H7 (cell line): ENCODE measurements around a stretch of chr18.

- RAMPAGE, long total RNA, result no peak
These were observed 4.5 kb upstream of the APCDD1 start for GRCh38 chr18:10449935-10450423.

GRCh38 chr18:11431928-11432159 lies 177.6 kb upstream of the SLC35G4 start:
- RAMPAGE, long total RNA, result no peak

DNA sequence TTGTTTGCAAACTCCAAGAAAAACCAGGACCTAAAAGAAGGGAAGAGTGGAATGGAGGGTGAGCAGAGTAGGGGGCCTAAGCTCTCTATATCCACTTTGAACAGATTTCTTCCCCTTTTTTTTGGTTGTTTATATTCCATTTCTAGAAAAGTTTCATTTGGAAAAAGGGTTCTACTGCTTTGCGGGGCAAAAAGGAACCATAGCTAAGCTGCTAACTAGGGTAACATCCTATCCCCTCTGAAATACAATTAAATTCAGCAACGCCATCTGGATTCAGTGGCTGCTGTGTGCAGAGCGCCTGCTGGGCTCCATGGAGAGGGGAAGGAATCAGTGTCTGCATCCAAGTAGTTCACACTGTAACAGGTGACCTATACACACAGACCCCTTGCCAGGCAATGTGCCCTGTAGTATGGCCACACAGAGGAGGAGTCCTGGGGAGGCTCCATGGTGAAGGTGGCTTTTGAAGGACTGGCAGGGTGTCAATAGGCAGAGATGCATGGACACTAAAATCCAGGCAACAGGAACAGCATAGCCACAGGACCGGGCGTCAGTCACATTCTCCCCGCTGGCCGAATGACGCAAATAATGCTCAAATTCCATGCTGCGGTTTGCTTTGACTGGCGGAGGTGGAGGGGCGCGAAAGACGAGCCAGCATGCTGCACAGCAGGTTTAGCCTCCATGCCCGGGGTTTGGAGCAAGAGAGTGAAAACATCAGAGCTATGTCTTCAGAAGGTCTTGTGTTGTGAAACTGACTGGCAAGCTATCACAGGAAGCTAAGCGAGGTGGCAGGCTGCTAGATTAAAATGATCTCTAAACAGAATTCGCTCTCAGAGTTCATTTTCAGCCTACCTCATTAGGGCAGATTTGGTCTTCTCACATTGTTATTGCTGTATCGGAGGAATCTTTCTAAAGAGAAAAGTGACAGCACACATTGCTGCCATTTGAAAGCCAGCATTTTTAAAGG lies 1.4 kb upstream of the CHMP1B start:
- RAMPAGE, long total RNA, result no peak

DNA sequence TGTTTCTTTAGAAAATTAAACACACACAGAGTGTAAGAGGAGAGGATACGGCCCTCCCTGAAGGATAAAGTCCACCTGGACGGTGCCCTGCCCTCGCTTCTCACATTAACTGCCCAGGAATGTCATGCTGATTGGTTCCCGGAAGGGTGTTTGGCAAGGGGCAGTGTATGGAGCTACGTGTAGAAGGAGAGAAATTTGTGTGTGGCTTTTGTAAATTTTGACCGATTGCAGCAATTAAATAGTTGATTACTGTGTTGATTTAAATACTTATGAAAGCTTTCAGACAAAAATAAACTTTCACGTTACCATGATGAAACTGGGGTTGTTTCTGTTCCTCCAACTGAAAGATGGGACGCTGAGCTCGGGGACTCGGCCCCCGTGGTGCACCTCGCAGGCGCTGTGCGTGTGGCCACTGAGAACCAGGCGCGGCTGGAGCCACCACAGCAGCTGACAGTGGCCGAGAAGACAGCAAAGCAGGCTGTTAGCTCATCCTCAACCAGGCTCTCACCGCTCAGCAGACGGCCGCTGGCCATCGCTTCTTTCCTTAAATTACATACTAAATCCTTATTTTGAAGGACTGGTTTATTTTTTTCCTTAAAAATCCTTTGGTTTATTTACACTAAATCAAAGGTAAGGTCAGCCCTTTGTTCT lies 22.6 kb downstream of the MPPE1 start:
- RAMPAGE, long total RNA, result no peak

- RAMPAGE, long total RNA, result no peak
These were observed 35.1 kb upstream of the IMPA2 start for GRCh38 chr18:11946181-11946642.

DNA sequence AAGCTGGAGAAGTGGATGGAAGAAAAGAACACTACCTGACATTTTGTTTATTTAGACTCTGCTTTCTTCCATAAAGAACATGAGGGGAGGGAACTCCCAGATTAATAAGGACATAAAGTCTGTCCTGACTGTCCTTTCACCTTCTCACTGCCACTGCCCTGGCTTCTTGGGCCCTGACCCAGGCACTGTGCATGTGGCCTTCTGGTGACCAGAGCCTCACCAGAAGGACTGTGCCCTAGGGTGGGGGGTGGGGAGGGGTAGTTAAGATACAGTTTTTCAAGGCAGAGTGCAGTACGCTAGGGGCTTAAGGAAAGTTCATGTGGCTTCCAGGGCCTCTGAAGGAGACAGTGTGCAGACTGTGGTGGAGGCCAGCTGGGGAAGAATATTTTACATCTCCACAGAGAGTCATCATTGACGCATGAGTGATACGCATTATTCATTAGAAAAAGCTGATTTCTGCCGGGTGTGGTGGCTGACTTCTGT lies 4.6 kb upstream of the IMPA2 start:
- RAMPAGE, long total RNA, result no peak

- RAMPAGE, long total RNA, result no peak
These were observed 1.7 kb downstream of the IMPA2 start for GRCh38 chr18:11983045-11983332.

GRCh38 chr18:12027781-12028801 lies 46.8 kb downstream of the IMPA2 start:
- RAMPAGE, long total RNA, result no peak

GRCh38 chr18:12038150-12038604 lies 55.5 kb upstream of the ANKRD62 start:
- RAMPAGE, long total RNA, result no peak

DNA sequence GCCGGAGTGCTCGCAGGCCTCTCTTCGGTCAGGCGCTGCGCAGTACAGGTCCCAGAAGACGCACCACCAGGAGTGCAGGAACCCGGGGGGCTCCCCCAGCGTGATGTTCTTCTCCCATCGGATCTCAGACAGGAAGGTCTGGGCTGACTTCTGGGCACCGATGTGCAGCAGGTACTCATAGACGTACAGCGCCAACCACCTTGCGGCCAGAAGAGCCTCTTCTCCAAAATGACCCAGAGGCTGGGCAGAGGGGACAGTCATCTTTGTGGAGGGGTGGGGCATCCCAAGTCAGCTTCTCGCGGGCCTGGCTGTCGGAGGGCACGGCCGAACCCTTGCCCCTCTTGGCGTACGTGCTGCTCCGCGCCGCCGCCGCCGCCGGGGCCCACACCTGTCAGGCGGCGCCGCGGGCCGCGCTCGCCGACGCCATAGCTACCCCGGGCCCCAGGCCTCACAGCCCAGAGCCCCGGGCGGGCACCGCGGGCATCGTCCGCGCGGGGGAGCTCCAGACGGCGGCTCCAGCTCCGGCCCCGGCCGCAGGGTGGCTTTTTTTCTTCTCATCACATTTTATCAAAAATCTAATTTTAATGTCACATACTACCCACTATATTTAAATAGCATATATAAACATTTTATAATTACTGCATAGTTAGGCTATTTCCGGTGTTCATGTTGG lies 25.4 kb upstream of the ANKRD62 start:
- RAMPAGE, long total RNA, result no peak

DNA sequence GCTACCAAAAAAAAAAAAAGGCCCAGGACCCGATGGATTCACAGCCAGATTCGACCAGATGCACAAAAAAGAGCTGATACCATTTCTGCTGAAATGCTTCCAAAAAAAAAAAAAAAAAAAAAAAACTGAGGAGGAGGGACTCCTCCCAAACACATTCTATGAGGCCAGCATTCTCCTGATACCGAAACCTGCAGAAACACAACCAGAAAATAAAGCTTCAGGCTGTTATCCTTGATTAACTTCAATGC lies 58.4 kb downstream of the ANKRD62 start:
- RAMPAGE, long total RNA, result no peak

- RAMPAGE, long total RNA, result no peak
These were observed 365 bp downstream of the CIDEA start for GRCh38 chr18:12254521-12254930.

GRCh38 chr18:12324992-12325515 lies 17.0 kb downstream of the TUBB6 start:
- RAMPAGE, long total RNA, result no peak

DNA sequence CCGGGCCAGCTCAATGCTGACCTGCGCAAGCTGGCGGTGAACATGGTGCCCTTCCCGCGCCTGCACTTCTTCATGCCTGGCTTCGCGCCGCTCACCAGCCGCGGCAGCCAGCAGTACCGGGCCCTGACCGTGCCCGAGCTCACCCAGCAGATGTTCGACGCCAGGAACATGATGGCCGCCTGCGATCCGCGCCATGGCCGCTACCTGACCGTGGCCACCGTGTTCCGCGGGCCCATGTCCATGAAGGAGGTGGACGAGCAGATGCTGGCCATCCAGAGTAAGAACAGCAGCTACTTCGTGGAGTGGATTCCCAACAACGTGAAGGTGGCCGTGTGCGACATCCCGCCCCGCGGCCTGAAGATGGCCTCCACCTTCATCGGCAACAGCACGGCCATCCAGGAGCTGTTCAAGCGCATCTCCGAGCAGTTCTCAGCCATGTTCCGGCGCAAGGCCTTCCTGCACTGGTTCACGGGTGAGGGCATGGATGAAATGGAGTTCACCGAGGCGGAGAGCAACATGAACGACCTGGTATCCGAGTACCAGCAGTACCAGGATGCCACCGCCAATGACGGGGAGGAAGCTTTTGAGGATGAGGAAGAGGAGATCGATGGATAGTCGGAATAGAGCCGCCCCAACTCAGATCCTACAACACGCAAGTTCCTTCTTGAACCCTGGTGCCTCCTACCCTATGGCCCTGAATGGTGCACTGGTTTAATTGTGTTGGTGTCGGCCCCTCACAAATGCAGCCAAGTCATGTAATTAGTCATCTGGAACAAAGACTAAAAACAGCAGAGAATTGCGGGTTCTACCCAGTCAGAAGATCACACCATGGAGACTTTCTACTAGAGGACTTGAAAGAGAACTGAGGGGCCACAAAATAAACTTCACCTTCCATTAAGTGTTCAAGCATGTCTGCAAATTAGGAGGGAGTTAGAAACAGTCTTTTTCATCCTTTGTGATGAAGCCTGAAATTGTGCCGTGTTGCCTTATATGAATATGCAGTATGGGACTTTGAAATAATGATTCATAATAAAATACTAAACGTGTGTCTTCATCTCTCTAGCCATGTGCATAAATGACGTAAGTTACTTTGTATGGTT lies 17.8 kb downstream of the TUBB6 start:
- RAMPAGE, long total RNA, result no peak

DNA sequence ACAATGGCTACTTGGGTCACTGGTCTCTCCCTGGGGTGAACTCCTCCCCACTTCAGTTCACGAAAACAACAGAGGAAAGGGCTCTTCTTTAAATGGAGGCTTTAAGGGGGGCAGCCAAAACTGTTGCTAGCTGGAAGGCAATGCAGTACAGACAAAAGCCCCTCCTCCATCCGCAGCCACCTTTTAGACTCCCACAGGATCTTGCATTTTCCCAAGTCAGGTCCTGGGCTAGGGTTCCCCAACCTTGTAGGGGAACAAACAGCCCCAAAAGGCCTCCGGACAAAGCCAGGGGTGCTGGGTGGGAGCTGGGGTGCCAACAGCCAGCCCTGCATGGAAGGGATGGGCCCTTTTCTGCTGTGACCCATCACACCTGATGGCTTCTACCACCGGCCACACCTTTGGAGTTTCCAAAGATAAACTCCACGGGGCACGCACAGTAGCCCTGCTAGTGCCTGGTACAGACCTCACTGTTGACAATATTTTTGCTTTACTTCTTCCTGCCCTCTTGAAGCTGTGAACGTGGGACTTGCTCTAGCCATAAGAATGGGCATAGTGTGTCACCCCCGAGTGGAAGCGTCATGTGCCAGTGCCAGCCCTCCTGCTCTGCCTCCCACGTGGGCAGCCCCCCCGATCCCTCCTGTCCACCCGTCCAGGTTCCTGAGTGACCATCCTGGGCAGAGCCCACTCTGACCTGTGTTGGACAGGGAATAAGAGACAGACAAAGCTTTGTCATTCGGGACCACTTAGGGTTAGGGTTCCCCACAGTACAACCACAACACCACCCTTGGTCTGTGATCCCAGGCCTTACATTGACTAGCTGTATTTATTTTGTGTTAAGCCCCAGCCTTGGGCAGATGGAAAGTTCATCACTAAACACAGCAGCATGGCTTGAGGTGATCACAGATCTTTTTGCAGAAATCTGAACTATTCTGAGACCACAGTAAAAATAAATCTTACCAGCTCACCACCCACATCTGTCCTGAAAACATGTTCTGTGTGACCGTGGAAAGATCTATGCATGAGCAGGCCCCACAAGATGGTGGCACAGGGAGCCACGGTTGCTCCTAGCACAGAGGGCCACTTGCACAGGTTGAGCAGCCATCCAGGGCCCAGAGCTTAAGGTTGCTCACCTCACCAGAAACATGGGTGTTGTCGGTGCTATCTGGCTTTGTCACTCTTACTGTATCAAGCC lies 19.0 kb downstream of the TUBB6 start:
- RAMPAGE, long total RNA, result no peak

DNA sequence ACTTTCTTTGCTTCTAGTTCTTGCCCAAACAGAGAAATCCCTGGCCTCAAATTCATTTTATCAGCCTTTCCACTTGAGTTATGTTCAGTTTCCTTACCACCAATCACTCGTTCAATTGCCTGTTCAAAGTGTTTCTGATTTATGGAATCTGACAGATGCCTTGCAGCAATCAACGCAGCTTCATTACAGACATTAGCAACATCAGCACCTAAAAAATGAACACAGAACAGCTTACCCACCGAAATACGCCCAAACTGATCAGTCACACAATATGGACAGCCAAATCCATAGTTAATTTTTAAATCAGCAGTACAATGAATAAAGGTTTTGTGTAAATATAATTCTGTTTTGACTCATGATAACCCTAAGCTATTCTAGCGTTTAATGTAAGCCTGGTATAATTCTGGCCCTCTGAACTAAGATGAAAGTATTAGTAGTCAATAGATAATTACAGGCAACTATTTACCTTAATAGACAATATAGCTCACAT lies 28.8 kb downstream of the AFG3L2 start:
- RAMPAGE, long total RNA, result no peak

GRCh38 chr18:12420663-12421625 lies 13.2 kb downstream of the PRELID3A start:
- RAMPAGE, long total RNA, result no peak

DNA sequence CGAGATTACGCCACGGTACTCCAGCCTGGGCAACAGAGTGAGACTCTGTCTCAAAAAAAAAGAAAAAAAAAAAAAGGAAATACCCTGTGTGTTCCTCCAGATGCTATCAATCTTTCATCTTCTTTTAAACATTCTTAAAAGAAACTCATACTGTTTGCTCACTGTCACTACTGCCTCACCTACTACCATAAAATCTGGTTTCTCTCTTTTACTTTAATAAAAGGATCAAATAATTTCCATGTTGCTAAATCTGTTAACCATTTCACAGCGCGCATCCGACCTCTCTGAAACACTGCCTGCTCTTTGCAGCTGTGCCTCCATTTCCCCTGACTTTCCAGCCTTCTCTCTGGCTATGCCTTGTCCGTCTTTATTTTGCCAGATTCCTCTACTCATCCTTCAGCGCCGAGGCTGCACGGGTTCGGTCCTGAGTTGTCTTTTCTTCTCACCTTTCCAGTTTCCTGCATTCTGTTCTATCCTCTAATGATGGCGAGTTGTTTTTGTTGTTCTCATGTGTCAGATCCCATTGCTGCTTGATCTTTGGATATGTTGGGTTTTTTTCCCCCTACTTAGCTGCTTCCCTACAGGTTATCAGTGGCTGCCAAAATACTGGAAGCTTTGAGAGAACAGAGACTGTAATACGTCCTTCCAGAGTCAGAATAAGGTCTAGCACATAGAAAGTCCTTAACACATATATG lies 95.5 kb downstream of the PRELID3A start:
- RAMPAGE, long total RNA, result no peak

GRCh38 chr18:12703648-12704285 lies 925 bp downstream of the PSMG2 start:
- RAMPAGE, long total RNA, result no peak

- RAMPAGE, long total RNA, result no peak
These were observed 3.5 kb downstream of the PTPN2 start for GRCh38 chr18:12880479-12881061.